Panc1 (cell line): ENCODE data around the genes IFT172 and MRPL33.

DNA sequence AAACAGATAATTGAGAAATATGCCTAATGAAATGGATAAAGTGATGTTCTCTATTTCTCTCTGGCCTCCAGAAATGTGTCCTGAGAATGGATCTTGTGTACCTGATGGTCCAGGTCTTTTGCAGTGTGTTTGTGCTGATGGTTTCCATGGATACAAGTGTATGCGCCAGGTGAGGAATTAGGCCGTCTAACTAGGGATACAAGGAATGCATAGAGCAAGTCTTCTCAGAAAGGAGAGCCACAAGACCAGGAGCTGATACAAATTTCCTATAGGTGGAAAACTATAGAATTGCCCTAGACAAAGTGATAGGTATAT lies 760 bp upstream of the CAD start:
- RRBS, 2 experiments = no CpG with 5 or more reads among the region's 2 CpGs

GRCh38 chr2:27281503-27281815 lies 770 bp upstream of the TRIM54 start:
- RRBS, 2 experiments = no CpG with 5 or more reads among the region's 2 CpGs

- RRBS, 2 experiments = no CpG with 5 or more reads among the region's 39 CpGs
Observed at GRCh38 chr2:27355769-27356626, 566 bp downstream of the GTF3C2 start.

GRCh38 chr2:27376283-27377427 lies 3.9 kb downstream of the ZNF513 start:
- RRBS, 2 experiments = no CpG with 5 or more reads among the region's 20 CpGs

GRCh38 chr2:27489289-27490323 lies at the start of gene IFT172:
Gene IFT172, minus strand, starts transcription at chr2:27489743.
- RRBS, 2 experiments = no CpG with 5 or more reads among the region's 49 CpGs

DNA sequence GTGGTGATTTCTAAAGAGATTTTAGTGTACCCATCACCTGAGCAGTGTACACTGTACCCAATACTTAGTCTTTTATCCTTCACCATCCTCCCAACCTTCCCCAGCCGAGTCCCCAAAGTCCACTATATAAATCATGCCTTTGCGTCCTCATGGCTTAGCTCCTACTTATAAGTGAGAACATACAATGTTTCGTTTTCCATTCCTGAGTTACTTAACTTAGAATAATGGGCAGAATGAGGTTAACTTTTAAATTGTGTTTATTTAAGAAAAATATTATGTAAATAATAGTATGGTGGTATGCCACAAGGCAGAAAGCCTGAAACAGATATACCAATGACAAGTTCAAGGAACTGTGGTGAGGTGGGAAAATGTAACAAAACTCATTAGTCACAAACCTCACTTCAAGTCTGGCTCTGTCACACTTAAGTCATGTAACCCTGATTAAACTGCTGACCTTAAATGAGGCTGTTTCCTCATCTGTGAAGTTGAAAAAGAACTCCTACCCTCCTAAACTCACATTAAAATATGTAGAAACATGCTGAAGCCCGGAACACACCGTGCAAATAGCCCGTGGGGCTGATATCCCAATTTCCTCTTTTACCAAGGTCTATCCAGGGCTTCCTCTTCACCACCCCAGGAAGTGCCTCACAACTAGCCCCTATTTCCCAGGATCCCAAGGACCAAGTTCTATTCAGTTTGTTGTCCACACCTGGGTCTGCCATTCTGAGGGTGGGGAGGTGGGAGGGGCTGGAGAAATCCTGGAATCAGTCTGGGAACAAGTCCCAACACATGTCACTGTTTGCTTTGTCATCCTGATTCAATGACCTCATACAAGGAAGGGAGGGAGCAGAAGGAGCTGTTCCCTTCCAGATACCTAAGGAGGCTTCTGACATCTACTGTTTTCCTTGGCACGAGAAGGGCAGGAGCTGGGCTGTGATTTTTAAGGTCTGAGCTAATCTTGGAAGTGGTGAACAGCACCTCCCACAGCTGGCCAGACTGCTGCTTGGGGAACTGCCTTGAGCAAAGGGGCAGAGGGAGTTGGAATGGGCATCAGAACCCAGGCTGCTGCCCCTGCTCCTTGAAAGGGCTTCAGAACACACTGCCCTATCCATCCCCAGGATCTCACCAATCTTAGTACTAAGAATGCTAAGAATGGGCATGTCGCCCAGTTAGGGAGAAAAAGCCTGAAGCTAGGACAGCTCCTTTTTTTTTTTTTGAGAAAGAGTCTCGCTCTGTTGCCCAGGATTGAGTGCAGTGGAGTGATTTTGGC lies 42.3 kb downstream of the SLC4A1AP start:
- RRBS, 2 experiments = no CpG with 5 or more reads among the region's 9 CpGs

DNA sequence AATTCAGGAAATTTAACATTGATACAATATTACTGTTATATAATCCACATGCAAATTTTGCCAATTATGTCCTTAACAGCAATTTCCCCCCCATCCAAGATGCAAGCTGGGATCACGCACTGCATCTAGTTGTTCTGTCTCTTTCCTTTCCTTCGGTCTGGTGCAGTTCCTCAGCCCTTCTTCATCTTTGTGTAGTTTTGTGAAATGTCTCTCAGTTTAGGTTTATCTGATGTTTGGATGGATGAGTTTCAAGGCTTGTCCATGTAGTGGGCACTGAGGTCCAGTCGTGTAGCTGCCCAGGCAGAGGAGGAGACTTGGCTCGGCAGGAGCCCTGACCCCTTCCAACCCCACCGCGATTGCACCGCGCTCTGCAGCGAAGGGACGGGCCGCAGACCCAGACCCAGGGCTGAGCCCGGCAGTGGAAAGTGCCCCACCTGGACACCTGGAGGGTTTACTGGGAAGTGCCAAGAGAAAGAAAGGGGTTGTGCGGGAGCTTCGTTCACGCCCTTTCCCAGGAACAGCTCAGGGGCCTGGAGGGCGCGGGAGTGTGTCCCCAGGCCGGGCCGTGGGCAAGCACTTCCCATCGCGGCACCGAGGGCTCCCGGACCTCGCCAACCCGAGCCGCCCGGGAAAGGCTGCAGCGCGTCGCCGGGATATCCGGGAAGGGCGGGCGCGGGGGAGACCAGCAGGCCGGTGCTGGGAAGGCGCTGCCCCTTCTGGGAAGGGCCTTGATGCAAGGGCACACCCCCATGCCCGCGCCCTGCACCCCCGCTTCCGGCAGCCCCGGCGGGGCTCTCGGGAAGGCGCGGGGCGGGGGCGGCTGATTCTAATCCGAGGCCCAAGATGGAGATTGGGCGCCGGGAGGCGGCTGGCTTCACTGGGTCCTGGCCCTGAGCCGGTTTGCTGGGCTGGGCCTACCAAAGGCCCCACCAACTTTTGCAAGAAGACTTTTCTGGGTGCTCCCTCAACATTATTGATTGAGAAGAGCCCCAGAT lies 36.2 kb upstream of the MRPL33 start:
- RRBS, 2 experiments = 4 to 15% methylated on average over 24 of the region's 53 CpGs

- RRBS, 2 experiments = 50 to 71% methylated on average over 1 of the region's 8 CpGs
Observed at GRCh38 chr2:27747713-27748448, 23.6 kb upstream of the MRPL33 start.

DNA sequence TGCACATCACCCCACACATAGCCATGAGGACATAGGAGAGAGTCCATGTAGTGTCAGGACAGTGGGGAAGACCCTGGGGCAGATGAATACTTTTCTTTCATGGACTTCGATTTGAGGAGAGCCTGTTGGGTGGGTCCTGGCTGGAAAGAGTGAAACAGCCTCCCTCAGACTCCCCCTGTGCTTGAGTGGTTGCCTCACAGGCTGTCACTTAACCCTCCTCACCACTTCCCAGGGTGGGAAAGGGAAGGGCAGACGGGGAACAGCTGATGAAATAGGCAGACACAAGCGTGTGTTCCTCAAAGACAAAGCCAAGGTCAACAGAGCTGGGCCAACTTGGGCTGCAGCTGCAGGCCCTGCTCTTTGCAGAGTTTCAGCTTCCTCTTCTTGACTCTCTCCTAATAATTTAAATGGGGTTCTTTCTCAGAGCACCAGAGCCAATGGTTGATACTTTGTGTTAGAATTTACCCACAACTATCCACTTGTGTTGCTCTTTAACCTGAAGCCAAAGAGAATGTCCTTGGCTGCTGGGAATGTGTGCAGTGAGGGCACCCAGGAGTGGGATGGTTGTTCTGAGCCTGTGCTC lies 14.7 kb upstream of the MRPL33 start:
- RRBS, 2 experiments = no CpG with 5 or more reads among the region's 3 CpGs

- RRBS, 2 experiments = under 1 to 6% methylated on average over 16 to 17 of the region's 63 CpGs
Observed at GRCh38 chr2:27771215-27772390, at the start of gene MRPL33. Gene MRPL33, plus strand, starts transcription at chr2:27771719.

DNA sequence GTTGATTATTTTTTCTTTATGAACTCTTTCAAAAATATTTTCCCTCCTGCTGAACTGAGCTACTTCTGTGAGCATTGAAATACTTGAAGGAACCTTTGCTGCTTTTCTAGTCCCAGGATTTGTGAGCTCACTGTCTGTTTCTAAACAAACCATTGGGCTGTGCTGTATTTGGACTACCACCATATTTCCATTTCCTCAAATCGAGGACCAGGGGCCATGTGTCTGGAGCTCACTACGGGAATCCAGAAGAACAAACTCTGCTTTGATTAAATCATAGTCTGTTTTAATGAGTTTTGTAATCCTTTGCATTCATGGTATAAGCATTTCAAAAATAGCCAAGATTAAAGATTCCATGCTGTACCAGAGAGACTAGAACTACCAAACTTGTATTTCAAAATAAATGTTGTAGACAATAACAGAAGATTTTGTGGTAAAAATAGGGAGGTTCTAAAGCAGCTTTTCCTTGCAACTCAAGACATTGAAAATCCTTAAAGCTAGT lies 1.4 kb downstream of the MRPL33 start:
- RRBS, 2 experiments = no CpG with 5 or more reads among the region's 2 CpGs

- RRBS, 2 experiments = no CpG with 5 or more reads among the region's 2 CpGs
Observed at GRCh38 chr2:27779684-27780747, 8.5 kb downstream of the MRPL33 start.

GRCh38 chr2:28101915-28102252 lies 211.4 kb downstream of the BABAM2 start:
- RRBS, 2 experiments = no CpG with 5 or more reads among the region's 3 CpGs

- RRBS, 2 experiments = no CpG with 5 or more reads among the region's 4 CpGs
Observed at GRCh38 chr2:28209118-28209902, 183.3 kb upstream of the FOSL2 start.

DNA sequence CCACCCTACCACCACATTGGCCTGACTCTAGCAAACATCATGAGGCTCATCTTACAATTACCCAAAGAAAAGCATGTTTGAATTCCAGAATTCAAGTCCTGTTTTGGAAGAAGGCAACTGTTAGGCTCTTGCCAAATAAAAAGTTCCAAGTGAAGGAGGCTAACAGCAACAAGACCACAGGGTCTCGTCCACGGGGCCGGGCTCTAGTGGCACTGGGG lies 64.3 kb upstream of the FOSL2 start:
- RRBS, 2 experiments = no CpG with 5 or more reads among the region's 3 CpGs

GRCh38 chr2:28333623-28334250 lies 58.9 kb upstream of the FOSL2 start:
- RRBS, 2 experiments = no CpG with 5 or more reads among the region's 9 CpGs

GRCh38 chr2:28347736-28348666 lies 44.7 kb upstream of the FOSL2 start:
- RRBS, 2 experiments = 65 to 67% methylated on average over 2 of the region's 27 CpGs

- RRBS, 2 experiments = no CpG with 5 or more reads among the region's 3 CpGs
Observed at GRCh38 chr2:28394891-28395166, 2.2 kb downstream of the FOSL2 start.

DNA sequence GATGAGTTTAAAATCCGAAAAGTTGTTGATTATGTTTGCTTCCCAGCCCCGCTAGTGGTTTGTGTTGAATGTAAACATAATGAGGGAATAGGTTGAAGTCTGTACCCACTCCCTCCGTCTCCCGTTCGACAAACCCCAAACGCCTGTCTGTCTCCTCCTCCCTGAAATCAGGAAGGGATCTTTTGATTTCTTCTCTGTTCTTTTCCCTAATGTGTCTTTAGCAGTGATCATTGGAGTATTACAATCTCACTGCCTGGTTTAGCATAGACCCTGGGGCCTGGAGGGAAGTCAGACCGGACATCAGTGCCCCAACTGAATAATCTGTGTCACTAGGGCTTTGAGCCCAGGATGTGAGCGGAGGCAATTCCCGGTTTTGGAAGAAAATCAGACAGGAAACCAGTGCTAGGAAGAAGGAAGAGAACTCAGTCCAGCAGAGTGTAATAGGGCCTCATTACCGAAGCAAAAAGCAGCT lies 2.5 kb downstream of the FOSL2 start:
- RRBS, 2 experiments = 3 to 14% methylated on average over 3 of the region's 10 CpGs

DNA sequence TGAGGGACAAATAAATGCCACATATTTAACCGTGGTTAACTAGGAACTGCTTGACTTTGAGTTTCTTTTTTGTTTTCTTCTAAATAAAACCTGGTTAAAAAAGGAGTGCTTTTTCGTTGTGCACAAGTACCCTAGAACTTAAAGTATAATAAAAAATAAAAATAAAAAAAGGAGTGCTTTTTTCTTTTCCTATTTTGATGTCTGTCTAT lies 4.3 kb downstream of the FOSL2 start:
- RRBS, 2 experiments = no CpG with 5 or more reads among the region's 2 CpGs